Metastatic Breast Carcinoma in the Ovary (tissue), 3 donors: ENCODE measurements around a stretch of chr2.

- PRO-cap, 3 experiments = no peak in any of the 3 experiments
Observed at GRCh38 chr2:120521964-120522889, 176.3 kb downstream of the INHBB start.

DNA sequence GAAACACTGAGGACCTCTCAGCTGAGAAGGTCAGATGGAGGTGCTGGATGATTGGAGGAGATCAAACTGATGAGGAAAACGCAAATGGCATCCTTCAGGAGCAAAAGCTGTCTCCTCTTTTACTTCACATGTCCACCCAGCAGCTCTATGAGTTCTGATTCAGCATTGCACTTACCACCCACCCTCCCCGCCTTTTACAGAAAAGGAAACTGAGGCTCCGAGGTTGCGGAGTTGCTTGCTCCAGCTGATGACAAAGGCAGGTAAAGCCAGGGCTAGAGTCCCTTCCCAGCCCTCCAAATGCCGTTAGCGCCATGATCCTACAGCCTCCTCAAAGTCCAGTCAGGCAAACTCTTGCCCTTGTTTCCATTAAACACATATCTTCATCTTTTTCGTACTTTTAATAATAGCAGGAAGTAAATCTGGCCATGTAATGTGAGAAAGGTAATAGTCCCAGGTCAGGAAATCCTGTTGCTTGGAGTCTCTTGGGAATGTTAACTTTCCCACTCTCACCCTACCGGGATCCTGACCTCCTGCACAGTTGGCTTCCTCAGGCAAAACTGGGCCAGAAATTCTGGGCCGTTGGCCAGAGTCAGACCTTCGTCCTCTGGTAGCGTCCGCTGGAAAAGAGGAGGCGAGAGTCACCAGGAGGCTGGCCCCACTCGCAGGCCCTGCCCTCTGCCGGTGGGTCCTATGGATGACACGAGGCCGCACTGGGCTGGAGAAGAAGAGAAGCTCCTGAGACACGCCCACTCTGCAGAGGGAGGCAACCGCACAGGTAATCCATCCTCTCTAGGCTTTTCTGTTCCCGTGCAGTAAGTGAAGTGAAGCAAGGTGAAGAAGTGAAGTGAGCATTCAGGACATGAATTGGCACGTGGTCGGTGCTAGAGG, 183.0 kb upstream of the GLI2 start:
- PRO-cap, 3 experiments = peak in 3 of 3 experiments; most common plus-strand start position 749 of the sequence (in 3); most common minus-strand start position 619 of the sequence (in 3)

DNA sequence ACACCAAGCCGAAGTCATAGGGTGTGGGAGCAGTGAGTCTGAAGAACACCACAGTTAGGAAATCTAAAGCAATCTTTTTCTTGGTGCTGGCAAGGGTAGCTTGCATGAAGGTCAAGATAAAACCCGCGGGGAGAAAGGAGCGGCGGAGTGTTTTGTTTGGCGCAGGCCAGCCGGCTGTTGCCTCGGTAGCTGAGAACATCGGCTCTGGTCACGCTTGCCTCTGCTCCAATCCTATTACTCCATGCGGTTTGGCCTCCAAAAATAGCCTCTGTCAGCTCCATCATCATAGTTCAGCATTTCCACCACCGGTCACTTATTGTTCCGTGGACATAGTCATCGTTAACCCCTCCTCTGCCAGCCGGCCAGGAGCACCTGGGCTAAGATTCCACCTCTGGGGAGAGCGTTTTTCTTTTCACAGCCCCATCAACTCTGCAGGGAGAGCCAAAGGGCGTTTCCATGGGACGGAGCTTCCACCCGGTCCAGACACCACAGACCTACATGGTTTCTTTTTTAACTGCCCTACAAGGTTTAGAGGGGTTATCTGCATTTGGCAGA, 169.0 kb upstream of the GLI2 start:
- PRO-cap, 3 experiments = no peak in any of the 3 experiments

DNA sequence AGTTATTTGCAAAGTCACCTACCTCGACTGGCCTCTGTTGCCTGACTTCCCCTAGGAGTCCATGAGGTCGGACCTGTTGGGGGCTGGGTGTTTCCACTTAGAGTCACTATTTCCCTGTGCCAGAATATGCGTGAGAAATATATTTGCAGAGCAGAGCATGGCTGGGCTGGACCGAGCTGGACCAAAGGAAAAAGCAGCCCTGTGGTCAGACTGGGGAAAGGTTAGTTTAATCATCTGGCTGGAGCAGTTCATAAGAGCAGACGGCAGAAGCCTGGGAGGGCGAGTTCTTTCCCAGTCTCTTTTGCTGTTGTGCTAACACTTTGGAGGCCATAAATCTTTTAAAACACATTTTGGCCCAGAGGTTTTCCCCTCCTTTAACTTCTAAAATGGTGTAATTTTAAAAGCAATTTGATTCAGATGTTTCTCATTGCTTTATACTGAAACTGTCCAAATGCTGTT, 66.5 kb downstream of the GLI2 start:
- PRO-cap, 3 experiments = no peak in any of the 3 experiments

GRCh38 chr2:120863542-120864042, 127.9 kb downstream of the GLI2 start:
- PRO-cap, 3 experiments = no peak in any of the 3 experiments

DNA sequence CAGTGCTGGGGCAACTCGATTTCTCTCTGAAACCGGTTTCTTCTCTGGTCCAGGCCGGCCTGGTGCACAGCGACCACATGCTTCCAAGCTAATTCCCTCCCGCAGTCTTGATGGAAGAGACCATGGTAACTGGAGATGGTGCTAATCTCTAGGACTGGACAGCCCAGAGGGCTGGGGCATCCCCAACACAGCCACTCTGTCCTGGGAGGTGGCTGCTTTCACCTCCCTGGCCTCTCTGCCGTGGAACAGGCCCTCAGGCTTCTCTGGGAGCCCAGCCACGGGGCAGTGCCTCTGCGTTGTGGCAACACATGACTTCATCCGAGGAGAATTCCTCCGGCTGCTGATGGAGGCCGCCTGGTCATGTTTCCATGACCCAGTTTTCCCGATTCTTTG, 184.3 kb downstream of the GLI2 start:
- PRO-cap, 3 experiments = no peak in any of the 3 experiments

GRCh38 chr2:121151656-121152194, 133.3 kb downstream of the TFCP2L1 start:
- PRO-cap, 3 experiments = no peak in any of the 3 experiments

DNA sequence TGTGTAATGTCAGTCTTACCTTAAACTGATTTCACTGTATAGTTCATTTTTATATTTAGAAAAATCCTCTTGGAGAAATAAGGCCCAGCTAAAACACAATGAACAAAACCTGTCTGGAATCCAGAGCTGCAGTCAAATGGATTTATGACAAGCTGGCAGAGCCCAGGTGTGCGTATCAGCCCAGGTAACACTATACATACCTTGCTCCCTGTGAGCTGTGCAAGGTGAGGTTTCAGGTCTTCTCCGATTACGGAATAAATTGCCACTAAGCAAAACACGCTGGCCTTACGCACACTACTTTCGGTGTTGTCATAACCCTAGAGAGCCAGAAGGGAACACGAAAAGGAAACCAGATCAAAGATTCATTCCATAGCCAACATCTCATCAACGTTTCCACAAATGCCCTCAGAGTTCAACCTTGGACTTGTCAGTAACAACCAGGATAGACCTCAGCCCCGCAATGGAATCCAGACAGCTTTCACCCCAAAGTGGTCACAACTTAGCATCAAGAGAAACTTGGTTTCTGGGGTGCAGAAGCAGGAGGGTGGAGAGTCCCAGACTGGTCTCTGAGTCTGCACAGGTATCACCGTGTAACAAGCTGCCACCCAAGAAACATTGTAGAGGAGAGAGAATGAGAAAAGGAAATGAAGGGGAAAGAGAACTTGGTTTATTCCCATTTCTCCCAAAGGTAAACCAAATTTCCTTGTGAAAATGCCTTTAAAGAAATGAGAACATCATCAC, 62.0 kb upstream of the TFCP2L1 start:
- PRO-cap, 3 experiments = no peak in any of the 3 experiments

GRCh38 chr2:121365051-121365441, 80.0 kb upstream of the TFCP2L1 start:
- PRO-cap, 3 experiments = no peak in any of the 3 experiments

DNA sequence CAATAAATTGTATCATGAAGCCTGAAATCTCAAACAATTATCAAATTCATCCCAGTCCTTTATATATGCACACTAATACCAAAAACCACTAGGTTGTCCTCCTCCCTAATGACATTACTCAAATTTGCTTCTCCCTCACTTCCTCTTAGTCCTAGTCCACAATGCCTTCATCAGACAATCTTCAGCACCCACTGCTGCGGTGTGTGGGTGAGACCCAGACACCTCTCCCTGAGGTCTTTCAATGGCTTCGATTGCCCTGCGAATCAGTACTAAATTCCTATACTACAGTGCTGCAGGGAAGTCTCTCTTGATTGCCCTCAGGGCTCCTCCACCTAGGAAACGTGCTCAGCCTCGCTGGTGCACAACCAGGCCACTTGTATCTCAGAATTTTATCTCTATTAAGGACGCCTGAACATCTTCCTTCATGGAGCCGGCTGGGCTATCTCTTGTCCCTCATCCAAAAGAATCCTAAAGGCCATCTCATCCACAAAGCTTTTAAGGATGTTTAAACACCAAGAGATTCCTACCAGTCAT, 57.9 kb downstream of the CLASP1 start:
- PRO-cap, 3 experiments = no peak in any of the 3 experiments

- PRO-cap, 3 experiments = no peak in any of the 3 experiments
Observed at GRCh38 chr2:121708171-121708391, 28.6 kb downstream of the NIFK start.

DNA sequence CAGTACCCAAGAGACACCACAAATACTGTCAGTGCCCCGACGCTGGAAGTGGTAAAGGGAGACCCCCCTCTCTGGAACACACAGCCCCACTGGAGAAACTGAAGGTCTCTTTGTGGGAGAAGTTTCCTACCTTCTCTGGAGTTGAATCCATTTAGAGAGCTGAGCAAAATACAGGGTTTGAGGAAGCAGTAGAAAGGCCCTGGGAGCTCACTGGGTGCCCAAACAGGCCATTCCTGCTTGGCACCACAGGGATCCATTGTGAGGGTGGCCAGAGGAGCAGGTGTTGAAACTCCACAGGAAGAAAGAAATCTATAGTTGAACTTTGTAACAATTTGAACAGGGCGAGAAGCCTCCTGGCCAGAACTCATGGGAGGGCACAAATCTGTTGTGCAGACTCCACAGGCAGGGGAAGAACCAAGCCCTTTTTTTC, 1052.8 kb downstream of the TSN start:
- PRO-cap, 3 experiments = no peak in any of the 3 experiments

- PRO-cap, 3 experiments = no peak in any of the 3 experiments
Observed at GRCh38 chr2:126655045-126655550, 860 bp upstream of the GYPC start.

DNA sequence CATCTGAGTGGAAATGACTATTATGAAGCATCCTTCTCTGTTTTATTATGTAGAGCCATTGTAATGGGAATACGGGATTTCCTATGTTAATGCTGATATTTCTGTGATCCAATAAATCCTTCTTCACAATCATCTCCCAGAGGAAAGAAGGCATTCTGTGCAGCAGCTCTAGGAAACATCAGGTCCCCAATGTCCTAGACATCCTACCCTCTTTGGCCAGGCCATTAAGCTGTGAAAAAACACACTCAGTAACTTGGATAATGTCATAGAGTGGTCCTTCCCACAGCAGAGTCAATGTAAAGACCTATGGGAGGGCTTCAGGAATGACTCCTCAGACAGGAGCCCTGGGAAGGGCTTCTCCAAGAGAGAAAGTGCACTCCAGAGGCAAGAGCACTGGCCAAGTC, 32.9 kb downstream of the GYPC start:
- PRO-cap, 3 experiments = no peak in any of the 3 experiments

- PRO-cap, 3 experiments = no peak in any of the 3 experiments
Observed at GRCh38 chr2:126719370-126720294, 63.7 kb downstream of the GYPC start.

GRCh38 chr2:126971703-126971975, 72.9 kb downstream of the TEX51 start:
- PRO-cap, 3 experiments = no peak in any of the 3 experiments

DNA sequence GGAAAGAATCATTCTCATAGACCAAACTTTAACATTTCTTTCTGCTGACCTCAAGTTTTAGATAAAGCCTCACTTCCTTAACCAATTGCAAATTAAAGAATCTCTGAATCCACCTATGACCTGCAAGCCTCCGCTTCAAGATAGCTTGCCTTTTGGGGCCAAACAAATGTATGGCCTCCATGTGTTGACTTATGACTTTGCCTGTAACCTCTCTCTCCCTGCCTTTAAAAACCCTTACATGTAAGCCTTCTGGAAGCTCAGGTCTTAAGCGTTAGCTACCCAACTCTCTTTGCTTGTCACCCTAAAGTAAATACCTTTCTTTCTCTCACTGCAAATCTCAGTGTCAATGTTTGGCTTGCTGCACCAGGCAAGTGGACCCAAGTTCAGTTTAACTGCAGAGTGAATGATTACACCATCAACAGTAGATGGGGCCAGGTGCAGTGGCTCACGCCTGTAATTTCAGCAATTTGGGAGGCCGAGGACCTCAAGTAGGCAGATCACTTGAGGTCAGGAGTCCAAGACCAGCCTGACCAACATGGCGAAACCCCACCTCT, 97.9 kb downstream of the TEX51 start:
- PRO-cap, 3 experiments = no peak in any of the 3 experiments

DNA sequence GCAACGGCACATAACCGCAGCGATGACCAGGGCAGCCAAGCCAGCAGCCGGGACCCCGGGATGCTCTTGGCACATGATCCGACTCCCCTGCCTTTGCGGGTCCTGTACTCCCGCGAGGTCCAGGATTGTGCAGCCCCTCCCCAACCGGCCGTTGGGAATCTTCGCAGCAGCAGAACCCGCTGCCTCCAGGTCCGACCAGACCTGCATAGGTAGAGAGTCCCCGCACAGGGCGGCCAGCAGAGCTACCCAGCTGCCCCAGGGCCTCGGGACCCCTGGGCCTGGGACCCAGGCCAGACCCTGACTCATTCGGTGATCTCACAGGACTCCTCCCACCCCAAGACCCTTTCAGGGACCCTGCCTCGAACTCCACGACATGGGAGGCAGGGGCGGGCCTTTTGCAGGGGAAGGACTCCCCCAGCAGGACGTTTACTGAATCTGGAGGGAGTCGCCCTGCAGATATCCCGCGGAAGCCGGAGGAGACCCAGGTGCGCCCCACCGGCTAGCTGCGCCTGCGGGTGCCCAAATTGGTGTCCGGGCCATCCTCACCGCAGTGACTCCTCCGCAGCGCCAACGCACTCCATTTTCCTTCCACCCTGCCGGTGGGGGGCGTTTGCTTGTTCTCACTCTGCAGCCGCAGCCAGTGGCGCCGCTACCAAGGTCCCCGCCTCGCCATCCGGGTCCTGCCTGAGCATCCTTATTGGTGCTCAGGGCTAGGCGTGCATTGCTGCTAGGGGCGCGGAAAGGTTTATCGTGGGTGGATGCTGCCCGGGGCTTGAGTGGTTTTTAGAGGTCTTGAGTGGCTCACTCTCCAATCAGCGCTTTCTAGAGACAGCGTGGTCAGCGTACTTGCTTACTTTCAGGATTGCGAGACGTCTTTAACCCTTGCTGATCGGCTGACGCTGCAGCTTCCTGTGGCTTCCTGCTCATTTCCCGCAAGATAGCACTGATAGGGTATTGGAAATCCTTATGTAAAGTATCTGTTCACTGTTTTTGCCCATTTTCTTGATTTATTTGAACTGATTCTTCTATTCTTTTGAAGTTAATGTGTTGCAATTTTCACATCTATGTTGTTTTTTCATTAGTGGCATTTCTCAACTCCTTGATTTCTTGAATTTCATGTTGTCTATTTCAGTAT, 81.5 kb downstream of the BIN1 start:
- PRO-cap, 3 experiments = no peak in any of the 3 experiments

DNA sequence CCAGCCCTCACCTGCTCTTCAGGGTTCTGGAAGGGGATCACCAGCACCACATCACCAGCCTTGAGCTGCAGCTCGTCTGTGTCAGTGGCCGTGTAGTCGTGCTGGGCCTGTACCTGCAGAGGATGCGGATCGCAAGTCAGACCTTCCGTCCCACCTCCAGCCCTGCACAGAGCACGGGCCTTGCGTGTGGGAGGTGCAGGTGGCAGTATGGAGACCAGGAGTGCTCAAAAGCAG, 56.6 kb downstream of the BIN1 start:
- PRO-cap, 3 experiments = no peak in any of the 3 experiments

GRCh38 chr2:127105529-127106685, 1.0 kb downstream of the BIN1 start:
- PRO-cap, 3 experiments = peak in 2 of 3 experiments; most common plus-strand start chr2:127105944 (in 2); most common minus-strand start chr2:127105866 (in 1)